HT-29 (cell line): Measurements from ENCODE around the gene ZFP37.

DNA sequence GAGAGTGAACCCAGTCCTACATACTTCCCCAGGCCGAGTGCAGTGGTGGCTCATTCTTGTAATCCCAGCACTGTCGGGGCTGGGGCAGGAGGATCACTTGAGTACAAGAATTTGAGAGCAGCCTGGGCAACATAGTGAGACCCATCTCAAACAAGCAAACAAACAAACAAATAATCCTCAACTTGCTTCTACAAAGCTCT lies 38.3 kb upstream of the LPAR1 start:
- RAMPAGE, long total RNA = no peak

DNA sequence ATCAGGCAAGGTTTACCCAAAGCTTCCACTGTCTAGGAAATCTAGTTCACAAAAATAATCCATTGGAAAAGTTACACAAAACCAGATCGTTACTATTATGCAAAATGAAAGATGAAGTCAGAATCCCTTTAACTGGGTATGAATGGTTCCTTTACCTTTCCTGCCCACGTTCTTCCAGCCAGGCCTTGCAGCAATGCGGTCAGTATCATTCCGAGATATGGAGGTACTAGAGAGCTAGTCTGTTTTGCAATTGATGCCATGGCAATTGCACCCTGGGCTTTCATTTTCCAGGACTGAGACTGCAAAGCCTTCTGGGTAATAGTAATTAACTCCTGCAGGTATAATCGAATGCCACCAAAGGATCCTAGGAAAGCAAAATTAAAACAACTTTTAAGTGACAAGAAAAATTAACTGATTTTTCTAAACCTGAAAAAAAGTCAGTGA lies 41.5 kb upstream of the OR2K2 start:
- RAMPAGE, long total RNA = no peak

DNA sequence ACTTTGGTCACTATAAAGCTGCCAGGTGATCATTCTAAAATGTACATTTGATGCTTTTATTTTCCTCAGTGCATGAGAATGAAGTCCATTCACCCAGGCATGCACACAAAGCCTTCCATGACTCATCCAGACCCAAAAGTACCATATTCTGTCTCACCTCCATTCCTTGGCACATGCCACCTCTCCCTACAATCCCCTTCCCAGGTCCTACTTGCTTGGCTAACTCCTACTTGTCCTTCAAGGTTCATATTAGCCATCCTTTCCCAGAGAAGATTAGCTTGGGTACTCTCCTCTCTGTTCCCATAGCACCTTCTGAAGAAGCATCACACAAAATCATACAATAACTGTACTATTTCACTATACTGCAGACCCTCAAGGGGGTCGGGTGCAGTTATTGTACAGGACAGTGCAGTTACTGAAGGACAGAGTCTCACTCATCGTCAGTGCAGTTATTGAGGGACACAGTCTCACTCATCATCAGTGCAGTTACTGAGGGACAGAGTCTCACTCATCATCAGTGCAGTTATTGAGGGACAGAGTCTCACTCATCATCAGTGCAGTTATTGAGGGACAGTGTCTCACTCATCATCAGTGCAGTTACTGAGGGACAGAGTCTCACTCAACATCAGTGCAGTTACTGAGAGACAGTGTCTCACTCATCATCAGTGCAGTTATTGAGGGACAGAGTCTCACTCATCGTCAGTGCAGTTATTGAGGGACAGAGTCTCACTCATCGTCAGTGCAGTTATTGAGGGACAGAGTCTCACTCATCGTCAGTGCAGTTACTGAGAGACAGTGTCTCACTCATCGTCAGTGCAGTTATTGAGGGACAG lies 56.8 kb upstream of the OR2K2 start:
- RAMPAGE, long total RNA = no peak

DNA sequence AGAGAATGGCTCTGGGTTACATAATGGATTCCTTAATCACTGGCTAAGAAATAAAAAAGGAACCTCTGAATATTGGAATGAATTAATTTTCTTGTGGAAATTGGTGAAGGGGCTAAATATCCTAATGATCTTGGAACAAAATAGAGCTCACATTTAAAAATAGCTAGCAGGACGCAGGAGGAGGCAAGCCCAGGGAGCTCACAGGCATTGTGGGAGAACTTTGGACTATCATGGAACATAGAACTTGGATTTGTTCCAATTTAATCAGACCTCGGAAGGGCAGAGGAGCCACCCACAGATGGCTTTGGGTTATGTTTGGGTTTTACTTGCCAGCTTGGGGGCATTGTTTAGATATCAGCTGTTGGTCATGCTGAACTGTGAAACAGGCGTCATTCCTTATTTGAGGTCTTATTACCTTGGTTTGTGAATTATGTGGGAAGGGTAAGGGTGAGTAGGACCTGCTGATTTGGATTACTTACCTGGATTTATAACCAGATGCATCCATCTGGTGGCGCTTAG lies 14.0 kb upstream of the PTGR1 start:
- RAMPAGE, long total RNA = no peak

DNA sequence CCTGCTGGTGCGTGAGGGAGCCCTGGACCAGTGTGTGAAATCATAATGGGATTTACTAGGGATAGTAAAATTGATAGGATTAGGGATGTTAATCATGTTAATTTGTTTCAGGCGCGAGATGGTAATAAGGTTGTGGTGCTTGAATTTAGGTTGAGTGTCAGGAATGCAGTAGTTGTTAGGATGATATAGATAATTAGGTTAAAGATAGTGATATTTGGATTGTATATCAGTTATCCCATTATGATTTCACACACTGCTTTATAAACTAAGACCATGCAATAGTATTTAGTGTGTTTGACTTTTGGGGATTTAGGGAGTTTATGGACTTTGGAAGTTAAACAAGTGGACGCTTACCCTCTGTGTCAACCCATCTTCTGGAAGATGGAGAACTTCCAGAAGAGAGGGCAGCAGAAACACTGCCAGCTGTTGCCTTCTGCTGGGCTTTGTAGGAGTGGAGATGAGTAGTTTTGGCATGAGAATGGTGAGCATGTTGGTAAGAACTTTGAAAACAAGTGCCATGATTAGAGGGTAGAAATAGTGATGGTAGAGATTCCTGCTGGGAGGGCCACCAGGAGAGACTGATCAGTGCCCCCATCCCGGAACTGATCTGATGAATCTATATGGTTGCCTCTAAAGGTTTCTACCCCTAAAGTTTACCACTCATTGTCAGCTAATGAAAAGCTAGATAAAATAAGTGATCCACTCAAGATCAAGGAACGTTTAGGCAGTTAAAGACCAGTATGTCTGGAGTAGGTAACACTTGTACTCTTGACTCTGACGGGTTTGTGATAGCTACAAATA lies 2.2 kb downstream of the DNAJC25 start:
- RAMPAGE, long total RNA = no peak

GRCh38 chr9:111661730-111662730 lies 625 bp downstream of the GNG10 start:
- RAMPAGE, long total RNA = no peak

GRCh38 chr9:111662900-111663753 lies 1.7 kb downstream of the GNG10 start:
- RAMPAGE, long total RNA = no peak

DNA sequence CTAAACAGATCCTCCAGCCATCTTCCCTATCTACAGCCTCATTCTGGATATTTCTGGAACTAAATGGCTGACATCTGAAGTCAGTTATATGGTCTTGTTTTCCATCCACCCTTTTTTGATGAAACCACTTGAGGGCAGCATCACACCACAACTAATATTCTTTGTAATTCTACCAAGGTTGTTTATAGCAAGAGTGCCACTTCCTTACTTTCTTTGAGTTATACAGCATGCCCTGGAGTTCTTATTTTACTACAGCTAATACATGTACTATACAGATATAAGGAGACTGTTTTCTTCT lies 34.7 kb downstream of the SHOC1 start:
- RAMPAGE, long total RNA = no peak

GRCh38 chr9:111932682-111933360 lies 36.2 kb downstream of the UGCG start:
- RAMPAGE, long total RNA = no peak

GRCh38 chr9:111945281-111945654 lies 48.7 kb downstream of the UGCG start:
- RAMPAGE, long total RNA = no peak

DNA sequence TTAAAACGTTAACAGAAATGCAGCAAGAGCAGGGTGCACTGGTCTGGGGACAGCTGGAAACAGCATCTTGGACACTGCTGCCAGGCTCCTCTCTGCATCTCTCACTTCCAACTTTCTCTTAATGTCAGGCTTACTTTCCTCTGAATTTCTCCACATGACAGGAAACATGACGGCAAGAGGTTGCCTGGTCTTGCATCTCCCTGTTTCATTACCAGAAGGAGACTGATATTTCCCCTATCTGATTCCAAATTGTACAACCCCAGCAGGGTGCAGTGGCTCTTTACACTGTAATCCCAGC lies 101.5 kb downstream of the UGCG start:
- RAMPAGE, long total RNA = no peak

DNA sequence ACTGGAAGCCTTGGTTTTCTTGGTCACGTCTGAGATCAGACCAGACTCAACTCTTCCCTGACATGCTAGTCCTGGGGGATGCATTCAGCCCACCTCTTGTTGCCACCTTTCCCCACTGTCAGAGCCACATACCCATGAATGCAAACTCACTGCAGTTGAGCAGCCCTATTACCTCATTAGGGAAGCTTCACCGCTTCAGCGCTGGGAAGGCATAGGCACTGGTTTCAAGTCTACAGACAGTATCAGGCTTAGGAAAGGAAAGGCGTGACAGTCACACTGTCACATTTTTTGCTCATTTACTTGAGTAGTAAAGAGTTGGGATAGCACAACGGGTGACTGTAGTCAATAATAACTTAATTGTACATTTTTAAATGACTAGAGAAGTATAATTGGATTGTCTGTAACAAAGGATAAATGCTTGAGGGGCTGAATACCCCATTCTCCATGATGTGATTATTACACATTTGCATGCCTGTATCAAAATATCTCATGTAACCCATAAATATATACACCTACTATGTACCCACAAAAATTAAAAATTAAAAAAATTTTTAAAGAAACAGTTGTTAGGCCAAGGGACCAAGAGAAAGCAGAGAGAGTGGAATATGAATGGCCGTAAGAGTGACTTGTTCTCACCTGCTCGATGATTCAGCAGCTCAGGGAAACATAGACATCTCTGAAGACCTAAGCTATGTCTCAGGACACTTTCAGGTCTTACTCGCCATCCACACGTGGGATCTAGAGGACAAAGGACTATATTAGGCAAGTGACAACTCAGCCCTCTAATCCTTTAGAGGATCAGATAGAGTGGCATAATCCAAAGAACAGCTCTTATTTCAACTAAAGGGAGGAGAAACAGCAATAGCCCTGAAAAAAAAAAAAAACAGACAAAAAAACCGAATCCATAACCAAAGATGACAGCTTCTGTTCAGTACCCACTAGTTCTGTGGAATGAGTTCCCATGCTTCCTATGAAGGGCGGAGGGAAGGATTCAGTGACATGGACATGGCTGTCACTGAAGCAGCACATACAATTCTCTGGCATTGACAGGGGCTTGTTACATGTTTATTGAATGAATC lies 95.6 kb downstream of the KIAA1958 start:
- RAMPAGE, long total RNA = no peak

GRCh38 chr9:112731713-112732428 lies 14.0 kb upstream of the INIP start:
- RAMPAGE, long total RNA = no peak

- RAMPAGE, long total RNA = no peak
Observed at GRCh38 chr9:112754594-112755011, 4.0 kb downstream of the SNX30 start.

DNA sequence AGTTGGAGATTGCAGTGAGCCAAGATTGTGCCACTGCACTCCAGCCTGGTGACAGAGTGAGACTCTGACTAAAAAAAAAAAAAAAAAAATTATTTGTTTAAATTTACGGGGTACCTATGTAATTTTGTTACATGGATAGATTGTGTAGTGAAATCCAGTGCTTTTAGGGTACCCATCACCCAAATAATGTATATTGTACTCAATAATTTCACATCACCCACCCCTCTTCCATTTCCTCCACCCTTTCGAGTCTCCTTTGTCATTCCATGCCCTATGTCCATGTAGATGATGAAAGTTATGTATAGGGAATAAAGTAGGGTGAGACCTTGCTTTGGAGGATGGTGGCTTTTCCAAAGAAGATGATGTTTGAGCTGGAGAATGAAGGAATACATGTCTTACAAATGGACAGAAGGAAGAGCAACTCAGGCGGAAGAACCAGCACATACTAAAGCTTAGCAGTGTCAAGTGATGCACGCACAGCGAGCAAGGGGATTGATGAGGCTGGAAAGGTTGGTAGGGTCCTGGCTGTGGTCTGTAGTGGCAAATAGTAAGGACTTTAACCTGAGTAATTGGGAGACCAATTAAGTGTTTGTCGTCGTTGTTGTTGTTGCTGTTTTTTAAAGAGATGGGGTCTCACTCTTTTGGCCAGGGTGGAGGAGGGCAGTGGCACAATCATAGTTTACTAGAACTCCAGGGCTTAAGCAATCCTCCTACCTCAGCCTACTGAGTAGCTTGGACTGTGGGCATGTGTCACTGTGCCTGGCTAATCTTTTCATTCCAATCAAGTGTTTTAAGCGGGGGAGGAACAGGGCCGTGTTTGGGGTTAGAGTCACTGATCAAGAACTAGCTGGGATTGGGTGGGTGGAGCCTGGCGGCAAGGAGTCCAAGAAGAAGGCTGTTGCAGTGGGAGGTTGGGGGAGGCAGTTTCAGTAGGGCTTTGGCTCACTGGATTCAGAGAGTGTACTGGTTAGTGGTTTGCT lies 13.5 kb downstream of the SNX30 start:
- RAMPAGE, long total RNA = no peak

DNA sequence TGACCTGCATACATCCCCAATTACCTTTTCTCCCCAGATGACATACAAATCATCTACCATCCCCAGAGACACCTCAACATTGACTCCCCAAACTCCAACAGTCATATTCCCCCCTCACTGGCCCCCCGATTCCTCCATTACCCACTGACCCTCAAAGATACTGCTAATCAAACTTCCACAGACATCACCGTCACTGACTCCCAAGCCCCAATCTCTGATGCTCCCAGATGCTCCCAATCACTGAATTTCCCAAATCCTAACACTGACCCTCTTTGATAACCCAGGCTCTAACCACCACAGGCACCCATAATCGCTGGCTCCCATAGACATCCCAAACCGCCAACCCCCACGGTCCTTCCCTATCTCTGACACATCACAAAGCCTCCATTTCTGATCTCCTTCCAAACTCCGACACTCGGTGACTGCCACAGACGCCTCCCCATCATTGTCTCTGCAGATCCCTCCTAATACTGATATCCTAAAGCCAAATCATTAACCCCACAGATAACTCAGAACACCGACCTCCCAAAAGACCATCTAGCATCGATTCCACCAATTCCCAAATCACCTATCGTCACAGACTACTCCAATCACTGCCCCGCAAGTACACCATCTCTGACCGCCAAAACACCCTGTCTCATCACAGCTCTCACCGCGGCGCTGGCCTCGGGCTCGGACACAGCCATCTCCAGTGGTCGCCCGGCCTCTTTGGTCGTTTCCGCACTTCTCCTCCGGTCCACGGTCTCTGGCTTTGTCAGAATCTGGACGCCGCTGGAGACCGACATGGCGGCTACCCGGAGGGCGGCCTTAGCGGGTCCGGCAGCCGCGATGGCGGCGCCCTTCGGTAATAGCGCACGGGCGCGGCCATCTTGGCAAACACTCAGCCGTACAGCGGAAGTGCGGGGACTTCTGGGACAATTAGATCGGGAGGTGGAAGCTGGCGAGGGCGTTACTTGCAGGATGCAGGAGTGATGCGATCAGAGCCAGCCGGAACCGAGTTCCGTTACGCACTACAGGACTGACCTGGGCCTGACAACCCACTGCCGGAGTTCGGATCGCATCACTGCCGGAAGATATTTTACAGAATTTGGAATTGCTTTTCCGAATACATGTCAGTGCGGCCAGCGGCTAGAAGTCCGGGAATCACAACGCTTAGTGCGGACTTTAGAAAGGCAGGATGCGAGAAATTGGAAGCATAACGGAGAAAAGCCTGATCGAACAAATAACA lies at the start of gene ZFP37:
Gene ZFP37 (minus strand): TSS at position 821 of the 1,228 bp plus-strand sequence.
- RAMPAGE, long total RNA = no peak

- RAMPAGE, long total RNA = no peak
Observed at GRCh38 chr9:113125754-113126041, 25.1 kb upstream of the SLC31A2 start.

GRCh38 chr9:113373024-113373576 lies 3.7 kb downstream of the HDHD3 start:
- RAMPAGE, long total RNA = no peak

GRCh38 chr9:113388694-113389281 lies 12.0 kb upstream of the HDHD3 start:
- RAMPAGE, long total RNA = no peak

DNA sequence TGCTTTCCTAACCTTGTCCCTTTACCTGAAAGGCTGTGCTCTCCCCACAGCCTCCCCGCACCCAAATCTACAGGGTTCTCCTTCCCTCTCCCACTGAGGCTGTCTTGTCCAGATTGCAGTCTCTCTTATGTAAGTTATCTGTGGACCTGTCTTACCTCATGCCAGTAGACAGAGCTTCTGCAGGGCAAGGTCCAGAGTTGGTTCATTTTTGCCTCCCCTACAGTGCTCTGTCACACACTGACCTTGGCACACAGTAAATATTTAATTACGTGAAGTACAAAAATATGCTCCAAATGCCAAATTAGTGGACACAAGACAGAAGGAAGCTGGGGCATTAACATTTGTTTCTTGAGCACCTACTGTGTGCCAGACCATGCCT lies 5.8 kb downstream of the ALAD start:
- RAMPAGE, long total RNA = no peak